Measurements from ENCODE around the genes AEBP2, RECQL, GYS2 and CMAS.

- PRO-cap = no peak
These were observed 158.1 kb downstream of the CAPZA3 start for GRCh38 chr12:18895851-18896539.

DNA sequence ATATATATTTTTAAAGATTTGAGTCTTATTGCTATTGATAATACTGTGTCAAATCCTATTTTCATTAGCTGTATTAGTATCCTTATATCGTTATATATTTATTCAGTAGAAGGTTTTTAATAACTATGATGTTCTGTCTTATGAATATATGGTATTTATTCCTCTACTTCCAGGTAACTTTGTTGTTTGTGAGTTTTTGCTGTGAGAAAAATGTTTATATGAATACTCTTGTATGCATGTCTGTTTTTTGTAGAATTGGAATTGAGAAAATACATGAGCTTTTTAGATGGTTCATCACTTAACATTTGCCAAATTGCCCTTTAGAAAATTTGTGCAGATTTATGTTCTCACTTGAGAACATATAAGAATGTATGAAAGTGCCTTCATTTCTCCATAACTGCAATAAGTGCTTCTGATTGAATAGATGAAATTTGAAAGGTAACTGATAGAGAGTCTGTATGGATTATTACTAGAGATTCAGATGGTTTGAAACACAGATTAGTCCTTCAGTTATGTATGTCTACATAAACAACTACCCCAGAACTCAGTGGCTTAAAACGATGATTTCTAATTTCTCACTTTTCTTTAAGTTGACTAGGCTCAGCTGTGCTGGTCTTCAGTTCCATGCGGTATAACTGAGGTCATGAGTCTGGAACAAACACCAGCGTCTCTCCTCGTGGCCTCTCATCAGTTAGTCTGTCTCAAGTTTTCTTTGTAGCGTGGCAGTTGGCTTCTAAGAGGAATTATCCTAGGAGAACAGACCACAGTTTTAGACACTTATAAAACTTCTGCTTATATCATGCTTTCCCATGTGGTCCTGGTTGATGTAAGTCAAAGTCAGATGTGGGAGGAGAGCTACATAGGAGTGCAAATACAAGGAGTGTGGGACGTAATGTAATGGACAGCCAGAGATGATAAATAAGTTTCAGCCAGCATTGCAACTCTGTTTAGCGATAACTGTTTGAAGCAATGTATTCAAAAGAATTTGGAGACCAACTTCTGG lies 14.5 kb downstream of the PLEKHA5 start:
- PRO-cap = no peak

DNA sequence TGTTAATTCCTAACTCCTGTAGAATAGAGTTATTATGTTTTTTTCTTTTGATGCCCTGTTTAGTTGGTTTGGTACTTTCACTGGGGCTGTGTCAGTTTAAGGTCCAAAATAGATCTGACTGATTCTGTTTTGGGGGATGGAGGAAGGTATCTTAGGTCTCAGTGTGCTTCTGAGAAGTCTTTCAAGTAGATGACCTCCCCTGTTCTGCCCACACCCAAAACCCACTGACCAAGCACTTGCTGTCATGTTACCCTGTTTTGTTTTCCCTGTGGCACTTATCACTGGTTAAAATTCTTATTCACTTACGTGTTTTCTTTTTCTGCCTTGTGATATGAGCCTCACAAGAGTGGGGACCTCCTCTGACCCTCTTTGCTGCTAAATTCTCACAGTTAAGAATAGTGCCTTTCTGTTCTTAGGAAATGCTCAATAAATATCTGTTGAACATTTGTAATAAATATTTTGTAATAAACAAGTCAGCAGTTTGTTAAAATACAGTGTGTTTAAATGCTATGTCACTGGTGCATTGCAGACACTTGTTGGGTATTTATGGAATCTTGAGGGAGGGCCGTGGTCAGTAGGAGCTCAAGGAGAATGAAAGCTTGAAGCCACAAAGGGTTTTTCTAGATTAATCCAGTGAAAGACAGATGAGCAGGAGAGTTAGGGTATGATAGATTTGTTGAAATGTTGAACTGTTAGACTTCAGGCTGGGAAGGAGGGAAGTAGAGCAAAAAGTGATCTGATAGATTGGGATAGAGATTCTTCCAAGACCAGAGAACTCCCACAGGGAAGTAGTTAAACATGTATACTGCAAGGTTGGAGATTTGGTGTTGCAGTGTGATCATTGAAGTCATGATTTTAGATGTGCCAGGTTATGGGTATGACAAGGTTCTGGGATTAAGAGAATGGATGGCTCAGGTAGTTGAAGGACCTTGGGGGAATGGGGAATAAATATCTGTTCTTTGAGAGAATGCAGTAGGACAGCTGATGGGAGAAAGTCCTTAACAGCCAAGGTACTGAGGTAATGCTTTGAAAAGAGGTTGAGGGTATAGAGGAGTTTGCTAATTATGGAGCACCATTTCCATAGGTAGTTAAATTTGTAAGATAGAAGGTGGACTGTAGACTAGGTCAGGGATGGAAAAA lies 21.0 kb downstream of the PLEKHA5 start:
- PRO-cap = no peak

DNA sequence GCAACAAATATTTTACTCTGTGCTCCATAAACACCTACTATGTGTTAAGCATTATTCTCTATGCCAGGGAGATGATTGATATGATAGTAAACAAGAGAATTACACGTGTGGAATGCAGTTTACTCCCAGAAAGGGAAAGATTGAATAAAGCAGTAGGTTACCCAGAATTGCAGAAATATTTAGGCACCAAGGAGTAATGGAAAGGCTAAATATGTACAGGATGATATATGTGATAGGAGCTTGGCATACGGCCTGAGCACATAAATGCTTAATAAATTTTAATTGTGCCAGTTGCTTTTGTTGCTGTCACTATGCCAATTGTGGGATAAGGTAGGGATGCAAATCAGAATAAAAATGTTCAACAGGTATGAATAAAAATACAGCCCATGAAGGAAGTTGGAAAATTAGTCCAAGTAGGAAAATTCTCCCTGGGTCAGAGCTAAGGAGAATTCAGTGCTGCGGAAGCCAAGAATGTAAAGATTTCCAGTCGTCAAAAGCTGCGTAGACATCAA lies 87.7 kb downstream of the PLEKHA5 start:
- PRO-cap = no peak

DNA sequence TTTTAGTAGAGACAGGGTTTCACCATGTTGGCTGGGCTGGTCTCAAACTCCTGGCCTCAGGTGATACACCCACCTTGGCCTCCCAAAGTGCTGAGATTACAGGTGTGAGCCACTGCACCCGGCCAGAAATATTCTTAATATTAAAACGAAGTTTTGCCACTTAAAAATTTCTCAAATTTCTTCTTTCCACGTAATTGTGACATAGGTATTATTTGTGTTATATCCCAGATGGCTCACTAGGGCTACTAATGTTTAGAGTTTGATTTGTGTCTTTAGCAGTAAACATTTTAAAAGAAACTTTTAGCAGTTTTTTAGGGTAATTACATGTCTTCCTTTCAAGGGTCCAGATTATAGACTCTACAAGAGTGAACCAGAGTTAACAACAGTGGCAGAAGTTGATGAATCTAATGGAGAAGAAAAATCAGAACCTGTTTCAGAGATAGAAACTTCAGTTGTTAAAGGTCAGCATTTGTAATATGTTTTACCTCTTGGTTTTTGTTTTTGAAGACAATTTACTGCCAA lies 91.2 kb upstream of the AEBP2 start:
- PRO-cap = no peak

- PRO-cap = bidirectional peak, plus-strand start at chr12:19439721, minus-strand start at chr12:19439498
These were observed at the start of gene AEBP2 for GRCh38 chr12:19439403-19440103. AEBP2 (plus strand) TSS chr12:19439492.

DNA sequence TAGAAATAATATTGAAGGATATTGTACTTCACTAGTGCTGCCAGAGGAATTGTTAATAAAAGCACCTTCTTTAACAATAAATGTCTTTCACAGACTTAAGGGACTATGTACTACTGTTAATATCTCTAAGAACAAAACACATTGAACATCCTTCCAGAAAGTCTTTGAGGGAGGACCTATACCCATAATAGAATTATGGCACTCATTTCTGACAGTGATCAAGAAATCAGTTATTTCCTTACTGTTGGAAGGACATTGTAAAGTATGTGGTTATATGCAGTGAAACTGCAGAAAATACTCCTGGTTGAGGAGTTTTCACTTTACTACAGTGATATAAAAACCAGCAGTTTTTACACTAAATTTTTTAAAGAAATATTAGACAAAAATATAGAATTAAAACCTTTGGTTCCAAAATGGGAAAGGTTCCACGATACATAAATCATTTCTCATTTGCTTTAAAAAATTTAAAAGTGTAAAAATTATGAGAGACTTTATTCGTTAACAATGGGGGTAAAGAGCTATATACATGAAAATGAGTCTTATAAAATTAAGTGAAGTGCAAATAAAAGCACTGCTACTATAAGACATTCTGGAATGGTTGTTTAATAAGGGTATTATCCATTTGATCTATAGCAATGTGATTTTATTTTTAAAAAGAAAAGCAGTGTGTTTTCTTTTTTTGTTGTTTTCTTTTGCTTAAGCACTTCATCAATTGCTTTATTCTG lies 80.2 kb downstream of the AEBP2 start:
- PRO-cap = no peak

DNA sequence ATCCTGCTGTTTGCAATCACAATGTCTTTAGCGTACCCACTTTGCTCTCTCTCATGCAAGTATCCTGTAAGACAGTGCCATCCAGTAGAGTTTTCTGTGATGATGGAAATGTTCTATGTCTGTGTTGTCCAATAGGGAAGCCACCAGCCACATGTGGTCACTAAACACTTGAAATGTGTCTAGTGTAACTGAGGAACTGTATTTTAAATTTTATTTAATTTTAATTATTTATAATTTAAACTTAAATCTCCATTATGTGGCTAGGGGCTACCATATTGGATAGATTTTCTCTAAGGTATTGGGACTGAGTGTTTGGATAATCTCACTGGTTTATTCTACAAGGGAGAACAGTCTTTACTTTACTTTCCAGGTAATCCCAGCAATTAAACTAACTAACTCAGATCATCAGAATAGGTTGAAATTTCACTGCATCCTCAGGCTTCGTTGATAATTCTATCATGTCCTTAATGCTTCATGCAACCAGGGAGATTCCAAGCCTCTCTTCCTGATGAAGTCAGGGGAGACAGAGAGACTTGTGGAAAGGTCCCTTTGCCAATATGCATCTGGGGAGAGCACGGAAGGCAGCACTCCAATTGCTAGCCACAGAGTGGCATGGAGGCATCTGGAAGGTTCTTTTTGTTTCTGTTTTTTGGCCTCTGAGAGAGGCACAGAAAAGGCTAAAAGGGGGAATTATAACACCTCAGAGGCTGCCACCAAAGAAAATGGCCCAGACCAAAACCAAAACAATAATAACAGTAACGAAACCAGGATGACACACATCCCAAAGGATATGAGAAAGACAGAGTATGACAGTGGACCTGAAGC lies 152.3 kb downstream of the AEBP2 start:
- PRO-cap = no peak

GRCh38 chr12:20280500-20280819 lies 87.9 kb upstream of the PDE3A start:
- PRO-cap = no peak

- PRO-cap = no peak
These were observed 47.7 kb upstream of the PDE3A start for GRCh38 chr12:20320607-20320975.

DNA sequence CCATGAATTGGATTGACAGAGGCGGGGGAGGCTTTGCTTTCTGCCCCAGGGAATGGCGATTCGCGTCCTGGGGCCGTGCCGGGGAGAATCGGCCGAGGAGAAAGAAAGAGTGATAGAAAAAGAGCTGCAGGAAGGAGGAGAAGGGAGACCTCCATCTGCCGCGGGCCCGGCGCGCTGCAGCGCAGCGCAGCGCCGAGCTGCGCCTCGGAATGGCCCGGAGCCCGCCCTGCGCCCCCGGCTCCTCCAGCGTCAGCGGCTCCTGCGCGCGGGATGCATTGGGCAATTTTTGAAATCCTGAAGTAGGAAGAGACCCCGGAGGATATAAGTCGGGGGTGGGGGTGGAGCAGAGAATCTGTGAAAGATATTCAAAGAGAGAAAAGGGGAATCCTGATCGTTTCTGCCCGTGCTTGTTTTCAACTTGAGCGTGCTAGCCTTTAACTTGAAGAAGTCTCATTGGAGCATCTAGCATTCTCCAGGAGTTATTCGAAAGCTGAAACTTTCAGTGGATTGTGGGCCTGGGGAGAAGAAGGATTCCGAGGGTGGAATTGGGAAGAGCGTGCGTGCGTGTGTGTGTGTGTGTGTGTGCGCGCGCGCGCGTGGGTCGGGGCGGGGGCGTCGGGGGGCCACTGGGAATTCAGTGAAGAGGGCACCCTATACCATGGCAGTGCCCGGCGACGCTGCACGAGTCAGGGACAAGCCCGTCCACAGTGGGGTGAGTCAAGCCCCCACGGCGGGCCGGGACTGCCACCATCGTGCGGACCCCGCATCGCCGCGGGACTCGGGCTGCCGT lies 485 bp downstream of the PDE3A start:
- PRO-cap = bidirectional peak, plus-strand start at position 494 of the sequence, minus-strand start at position 211 of the sequence

DNA sequence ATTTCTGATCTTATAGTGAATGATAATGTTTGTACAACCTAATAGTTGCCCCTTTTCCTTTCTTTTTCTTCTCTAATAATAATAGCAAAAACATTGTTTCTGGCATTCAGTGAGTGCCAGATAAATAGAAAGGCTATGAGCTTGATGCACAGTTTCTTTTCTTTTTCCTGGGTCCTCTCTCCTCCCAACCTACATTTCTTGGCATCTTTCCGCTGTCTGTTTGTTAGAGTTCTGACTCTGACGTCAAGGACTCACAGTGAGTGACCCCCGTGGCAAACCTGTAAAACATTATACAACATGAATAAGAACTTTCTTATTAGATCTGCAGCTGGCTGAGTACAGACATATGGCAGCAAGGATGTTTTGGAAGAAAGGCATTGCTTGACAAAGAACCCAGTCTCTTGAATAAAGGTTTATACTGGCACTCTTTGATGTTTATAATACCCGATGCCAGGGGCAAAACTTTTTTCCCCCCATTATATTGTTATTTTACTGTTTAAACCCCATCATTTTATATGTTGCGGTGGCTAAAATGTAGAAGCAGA lies 159.1 kb downstream of the PDE3A start:
- PRO-cap = no peak

DNA sequence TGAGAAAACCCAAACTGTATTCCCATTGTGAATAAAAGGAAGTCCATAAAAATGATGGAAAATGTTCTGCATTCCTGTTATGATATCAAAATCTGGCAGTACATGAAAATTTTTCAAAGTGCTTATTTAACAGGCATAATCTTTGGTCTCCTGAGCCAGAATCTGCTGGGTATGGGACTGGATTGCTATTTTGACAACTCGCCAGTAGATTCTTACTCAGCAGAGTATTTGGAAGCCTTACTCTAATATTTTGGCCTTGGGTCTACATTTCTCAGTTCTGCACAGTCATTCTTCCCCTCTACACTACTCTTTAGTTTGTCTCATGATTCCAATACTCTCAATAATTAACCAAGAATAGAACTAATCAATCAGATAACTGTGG lies 1.1 kb upstream of the SLCO1B1 start:
- PRO-cap = no peak

GRCh38 chr12:21394714-21395692 lies 22.3 kb downstream of the IAPP start:
- PRO-cap = no peak

DNA sequence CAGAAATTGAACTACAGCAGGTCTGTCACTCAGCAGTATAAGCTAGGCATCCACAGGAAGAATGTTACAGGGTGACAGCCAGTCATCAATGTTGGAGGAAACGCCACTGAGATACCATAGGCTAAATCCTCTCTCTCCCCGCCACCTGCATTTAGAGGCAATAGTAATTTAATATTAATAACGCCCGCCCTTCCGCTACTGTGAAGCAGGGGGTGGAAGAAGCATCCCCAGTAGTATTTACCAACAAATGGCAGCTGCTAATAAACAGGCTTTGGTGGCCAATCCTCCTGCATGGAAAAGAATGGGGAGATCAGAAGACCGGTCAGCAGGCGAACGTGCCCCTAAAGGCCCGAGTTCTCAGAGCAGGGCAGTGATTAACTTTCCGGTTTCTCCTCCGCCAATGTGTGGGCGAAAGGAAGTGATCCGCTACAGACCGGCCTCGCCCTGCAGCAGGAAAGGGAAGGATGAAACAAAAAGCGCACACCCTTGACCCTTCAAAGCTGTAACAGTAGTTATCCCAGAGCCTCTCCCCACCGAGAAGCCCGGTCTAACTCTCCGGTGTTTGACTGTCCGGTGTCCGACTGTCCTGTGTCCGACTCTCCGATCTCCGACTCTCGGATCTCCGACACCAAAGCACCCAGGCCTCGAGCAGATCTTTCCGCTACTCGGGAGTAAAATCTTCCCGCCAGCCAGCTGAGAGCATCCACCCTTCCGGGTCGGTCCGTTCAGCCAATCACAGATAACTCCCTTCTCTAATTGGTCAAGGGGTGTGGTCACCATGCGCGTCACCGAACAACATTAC lies at the start of gene RECQL:
Gene RECQL (minus strand): TSS at position 707 of the 802 bp plus-strand sequence.
- PRO-cap = bidirectional peak, plus-strand start at position 452 of the sequence, minus-strand start at position 359 of the sequence; bidirectional peak, plus-strand start outside the sequence, minus-strand start at position 667 of the sequence

- PRO-cap = no peak
These were observed 25.8 kb downstream of the SPX start for GRCh38 chr12:21551843-21552290.

DNA sequence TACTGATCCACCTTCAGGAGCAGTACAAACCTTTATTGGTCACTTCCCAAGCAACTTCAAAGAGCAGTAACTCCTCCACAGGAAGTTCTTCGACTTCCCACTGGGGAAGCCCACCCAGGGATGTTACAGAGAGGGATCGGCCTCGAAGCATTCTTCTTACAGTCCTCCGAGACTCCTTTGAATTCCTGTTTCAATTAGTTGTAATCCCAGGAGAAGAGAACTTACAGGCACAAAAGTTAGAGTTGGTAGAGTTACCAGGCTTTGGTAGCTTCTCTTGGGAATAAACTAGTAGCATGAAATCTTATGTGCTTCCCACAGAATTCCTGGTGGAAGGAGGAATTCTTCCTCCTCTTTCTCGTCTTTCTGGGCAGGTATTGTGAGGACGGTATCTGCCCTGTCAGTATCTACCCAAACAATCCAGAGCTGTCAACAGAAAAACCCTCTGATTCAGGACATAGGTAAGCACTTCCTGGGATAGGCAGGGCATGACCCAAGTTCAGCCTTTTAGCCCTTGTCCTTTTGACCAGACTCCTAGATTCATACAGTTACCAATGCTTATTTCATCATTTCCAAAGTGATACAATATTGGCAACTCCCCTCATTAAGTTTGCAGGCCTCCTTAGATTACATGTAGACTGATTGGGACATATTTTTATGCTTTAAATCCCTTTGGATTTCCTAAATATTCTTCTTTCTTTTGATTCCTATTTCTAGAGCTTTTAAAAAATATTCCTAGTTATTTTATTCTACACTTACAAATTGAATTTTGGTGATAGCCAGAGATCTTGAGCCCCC lies at the start of gene GYS2:
Gene GYS2 (minus strand): TSS at position 406 of the 795 bp plus-strand sequence.
- PRO-cap = no peak

DNA sequence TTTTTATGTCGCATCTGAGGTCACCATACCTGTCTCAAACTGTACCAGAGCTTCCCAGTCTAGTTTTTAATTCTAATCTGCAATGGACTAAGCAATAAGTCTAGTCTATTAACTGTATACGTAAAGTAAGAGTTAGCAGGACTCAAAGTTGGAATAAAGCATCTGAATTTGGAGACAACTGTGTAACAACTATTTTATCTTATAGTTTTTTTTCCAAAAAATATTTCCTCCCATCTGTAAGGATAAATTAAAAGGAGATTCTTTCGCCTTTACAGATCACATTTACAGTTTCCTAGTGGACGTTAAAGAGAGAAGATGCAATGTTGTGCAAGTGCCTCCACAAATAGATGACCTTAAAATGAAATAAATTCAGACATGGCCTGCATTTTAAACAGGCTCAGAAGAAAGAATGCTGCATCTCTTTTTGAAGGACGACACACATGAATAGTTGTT lies 1.6 kb downstream of the LDHB start:
- PRO-cap = no peak

DNA sequence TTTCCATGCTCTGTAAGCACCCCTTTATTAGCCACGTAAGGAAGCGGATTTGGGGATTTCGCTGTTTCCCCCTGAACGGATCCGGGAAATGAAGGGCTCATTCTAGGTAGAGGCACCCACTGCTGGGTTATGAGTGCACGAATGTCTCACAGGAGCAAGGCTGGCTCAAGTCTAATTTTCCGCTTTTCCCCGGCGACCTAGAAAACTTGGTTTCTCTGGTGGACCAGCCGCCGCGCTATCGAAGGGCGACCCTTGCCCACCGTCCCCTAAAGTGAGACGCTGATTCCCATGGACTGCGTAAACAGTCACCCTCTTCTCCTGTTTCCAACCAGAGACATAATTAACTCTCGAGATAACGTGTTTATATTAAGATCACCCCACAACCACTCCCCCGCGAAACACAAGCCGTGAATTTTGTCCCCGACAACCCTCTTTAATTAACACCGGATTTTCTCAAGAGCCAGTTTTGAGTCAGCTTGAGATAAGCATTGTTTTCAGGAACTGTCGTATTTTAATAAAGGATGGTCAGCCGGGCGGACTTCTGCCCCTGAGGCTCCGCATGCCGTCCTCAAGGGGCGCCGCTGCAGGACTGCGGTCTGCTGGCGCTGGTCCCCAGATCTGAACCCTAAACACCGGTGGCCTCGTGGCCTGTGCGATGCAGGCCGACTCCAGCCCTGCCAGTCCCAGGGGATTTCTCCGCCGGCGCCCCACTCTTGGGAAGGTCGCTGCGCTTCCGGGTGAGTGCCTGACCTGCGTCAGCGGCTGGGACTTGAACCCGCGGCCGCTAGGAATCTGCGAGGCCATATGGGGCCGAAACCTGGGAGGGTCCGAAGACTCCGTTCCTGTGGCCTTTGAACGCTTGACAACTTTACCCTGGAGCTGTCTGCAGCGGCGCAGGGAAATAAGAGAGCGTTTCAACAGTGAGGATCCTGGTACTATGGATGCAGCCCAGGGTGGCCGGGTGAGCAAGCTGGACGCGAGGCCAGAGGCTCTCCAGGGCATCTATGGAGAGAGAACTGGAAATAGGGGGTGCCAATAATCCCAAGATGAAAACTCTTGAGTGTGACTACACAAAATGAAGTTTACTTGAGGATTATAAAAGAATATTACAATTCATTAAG lies 719 bp upstream of the ABCC9 start:
- PRO-cap = bidirectional peak, plus-strand start at position 127 of the sequence, minus-strand start outside the sequence; unidirectional peak, minus-strand start at position 338 of the sequence

DNA sequence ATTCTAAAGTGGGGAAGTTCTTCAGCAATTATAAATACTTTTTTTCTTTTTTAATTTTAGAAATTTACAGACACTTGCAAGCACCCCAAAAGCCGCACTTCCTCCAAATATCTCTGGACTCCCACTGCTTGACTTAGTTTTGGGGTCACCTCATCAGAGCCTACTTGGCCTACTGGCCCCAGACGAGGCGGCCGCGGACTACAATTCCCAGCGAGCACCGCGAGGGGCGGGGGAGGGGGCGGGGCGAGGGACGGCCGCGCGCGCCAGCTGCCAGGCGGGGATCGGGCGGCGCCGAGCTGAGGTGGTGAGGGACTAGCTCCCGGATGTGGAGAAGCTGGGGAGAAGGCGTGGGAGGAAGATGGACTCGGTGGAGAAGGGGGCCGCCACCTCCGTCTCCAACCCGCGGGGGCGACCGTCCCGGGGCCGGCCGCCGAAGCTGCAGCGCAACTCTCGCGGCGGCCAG lies at the start of gene CMAS:
Gene CMAS (plus strand): TSS at position 273 of the 463 bp plus-strand sequence.
- PRO-cap = unidirectional peak, plus-strand start at position 273 of the sequence